Metanephros (tissue), 2 donors: ENCODE data around the gene NPTXR.

DNA sequence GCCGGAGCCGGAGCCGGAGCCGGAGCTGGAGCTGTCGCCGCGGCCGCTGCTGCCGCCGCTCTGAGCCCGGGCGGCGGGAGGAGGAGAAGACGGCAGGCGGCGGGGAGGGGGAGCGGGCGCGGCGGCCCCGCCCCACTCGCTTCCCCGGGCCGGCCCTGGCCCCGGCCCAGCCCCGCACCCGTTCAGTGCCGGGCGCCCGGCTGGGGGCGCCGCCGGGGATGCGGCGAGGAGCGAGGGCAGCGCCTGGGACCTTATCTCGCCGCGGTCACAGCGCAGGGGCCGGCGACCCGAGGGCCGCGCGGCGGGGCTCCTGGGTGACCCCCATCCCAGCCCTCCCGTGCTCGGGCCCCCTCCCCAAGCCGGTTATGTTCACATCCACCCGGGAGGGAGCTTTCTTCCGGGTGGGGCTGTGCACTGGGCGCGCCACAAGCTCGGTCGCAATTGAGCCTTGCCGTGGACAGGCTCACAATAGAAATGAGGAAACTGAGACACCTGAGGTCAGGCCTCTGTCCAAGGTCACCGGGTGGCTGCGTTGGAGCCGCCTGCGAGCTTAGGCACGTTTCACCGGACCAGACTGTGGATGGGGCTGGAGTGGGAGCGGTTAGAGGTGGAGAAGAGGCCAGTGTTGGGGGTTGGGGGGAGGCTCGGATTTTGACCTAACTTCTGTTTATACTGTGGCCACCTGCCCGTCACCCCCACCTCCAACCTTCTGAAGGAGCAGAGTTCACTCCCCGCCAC is at the start of gene NPTXR:
Gene NPTXR (minus strand): TSS at position 62 of the 738 bp plus-strand sequence.
- RAMPAGE, long total RNA, result no peak

DNA sequence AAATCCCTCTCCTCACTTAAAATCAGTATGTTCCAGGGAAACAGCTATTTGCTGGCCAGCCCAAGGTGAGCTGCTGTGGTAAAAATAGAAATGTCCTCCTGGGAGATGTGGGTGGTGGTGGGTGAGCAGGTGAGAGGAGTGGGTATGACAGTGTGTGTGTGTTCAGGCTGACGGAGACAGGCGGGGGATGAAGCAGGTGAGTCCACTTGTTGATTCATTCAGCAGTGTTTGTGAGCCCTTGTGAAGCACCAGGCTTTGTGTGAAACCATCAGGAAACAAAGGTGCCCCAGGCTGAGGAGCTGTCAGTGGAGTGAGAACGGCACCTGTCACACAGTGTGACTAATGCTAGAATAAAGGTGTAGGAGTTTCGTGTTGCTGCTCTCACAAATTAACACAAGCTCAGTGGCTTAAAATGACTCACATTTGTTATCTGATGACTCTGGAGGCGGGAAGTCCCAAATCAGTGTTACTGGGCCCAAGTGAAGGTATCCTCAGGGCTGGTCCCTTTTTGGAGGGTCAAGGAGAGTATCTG is 1.9 kb upstream of the CBX6 start:
- RAMPAGE, long total RNA, result no peak

GRCh38 chr22:38966243-38966442 is 8.7 kb downstream of the APOBEC3A start:
- RAMPAGE, long total RNA, result no peak

DNA sequence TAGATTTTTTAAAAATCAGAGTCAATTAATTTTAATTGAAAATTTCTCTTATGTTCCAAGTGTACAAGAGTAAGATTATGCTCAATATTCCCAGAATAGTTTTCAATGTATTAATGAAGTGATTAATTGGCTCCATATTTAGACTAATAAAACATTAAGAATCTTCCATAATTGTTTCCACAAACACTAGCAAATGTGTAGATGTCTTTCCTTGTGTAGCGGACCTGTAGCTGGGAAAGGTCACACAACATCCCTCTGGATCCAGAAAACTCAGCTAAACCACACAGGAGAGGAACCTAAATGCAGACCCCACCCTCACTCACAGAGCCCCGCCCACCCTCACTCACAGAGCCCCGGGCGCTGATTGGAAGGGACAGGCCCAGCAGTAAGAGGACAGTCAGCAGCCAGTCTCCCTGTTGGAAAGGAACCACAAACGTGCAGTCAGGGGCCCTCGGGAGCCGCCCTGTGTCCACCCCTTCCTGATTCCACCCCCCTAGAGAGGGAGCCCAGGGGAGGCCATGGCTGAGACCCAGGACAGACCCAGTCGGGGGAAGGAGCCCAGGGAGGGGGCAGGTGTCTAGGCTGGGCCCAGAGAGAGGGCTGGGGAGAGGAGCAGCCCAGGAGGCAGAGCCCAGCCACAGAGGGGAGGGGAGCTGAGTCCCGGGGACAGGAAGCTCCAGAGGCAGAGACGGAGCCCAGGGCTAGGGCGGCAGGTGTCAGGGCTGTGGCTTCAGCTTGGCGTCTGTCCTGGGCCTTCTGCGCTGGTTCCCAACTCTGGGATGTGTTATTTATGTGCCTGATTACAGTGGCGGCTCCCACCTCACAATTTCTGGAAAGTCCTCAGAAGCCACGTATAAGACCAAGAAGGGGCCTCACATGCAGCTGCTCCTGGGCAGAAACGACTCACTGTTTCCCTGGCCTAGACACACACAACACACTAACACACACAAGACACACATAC is 10.7 kb downstream of the APOBEC3B start:
- RAMPAGE, long total RNA, result no peak

DNA sequence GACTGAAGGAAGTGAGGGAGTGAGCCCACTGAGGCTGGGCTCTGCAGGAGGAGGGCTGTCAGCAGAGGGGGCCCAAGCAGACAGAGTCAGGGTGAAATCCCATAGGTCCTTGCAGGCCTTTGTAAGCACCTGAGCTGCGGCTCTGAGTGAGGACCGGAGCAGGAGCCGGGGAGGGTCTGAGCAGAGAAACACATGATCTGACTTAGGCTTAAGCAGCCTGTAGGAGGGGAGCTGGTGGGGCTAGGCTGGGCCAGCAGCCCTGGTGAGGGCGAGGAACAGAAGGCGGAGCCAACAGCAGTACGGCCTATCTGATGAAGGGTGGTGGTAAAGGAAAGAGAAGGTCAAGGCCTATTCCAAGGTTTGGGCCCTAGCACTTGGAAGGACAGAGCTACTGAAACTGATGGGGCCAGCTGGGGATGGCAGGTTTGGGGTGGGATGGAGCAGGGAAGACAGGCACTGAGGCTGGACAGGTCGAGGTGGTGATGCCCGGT is 27.0 kb upstream of the CBX7 start:
- RAMPAGE, long total RNA, result no peak

DNA sequence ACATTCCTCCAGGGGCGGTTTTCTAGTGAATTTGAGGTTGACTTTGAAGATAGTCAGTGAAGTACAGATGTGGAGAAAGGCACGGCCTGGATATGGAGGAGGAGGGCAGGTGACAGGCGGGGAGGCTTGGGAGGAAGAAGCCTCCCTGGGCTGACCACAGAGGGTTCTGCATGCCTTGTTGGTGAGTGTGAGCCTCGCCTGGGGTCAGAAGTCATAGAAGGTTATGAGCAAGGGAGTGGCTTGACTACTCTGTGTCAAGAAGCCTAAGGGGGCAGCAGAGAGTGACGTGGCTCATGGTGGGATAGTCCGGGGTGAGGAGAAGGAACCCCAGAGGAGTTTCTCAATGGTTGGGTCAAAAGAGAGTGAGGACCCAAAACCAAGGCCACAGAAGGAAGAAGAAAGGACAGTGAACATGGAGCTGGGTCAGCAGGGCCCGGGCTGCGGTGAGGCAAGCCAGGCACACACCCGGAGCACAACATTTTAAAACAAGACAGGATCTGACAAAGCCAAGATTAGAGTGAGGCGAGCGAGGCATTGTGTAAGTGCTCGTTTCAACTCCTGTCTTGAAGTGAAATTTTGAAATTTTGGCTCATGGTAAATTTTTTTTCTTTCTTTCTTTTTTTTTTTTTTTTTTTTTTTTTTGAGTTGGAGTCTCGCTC is 32.0 kb downstream of the PDGFB start:
- RAMPAGE, long total RNA, result no peak

DNA sequence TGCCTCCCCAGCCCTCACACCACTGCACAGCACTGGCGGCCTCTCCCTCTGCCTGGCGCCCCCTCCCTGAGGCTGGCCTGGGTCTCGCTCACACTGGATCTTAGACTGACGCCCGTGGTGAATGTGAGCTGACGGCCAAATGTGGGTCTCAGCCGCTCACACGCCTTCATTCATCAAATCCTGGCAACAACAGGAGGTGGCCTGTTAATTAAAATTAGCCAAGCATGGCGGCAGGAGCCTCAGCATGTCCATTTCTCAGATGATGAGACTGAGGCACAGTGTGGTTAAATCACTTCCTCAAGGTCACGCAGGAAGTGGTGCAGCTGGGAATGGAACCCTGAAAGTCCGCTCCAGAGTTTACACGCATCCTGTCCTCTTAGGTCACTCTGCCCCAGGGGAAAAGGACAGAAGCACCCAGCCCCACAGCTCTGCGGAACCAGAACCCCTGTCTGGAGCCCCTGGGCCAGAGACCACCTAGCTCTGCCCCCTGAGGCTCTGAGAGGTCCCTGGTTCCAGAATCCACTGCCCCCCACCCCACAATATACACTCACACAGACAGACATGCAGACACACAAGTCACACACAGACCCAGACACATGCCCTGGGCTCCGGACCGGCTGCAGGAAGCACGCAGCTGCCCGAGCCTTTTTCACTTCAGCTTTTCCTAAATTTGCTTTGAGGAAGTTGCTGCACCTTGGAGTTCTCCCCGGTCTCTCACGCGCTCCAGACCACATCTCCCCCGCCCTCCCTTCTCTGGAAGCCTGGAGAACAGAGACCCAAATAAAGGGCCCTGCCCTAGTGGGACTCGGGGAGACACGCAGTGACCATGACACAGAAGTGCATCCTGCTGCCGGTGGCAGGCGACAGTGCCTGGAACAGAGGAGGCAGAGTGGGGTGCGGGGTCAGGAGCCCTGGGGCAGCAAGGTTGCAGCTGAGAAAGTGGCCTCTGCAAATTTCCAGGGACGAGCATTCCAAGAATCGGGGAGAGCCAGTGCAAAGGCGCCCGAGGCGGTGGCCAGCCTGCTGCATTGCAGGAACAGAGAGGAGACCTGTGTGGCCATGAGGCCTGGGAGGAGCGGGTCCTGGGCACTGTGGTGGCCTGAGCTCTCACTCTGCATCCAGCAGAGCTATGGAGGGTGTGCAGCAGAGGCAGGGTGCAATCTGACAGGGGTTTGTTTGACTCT is 19.4 kb downstream of the RPL3 start:
- RAMPAGE, long total RNA, result no peak

- RAMPAGE, long total RNA, result no peak
These were observed 5.6 kb downstream of the RPL3 start for GRCh38 chr22:39313471-39314532.

- RAMPAGE, long total RNA, result no peak
These were observed 1.8 kb downstream of the SYNGR1 start for GRCh38 chr22:39351341-39352293.

DNA sequence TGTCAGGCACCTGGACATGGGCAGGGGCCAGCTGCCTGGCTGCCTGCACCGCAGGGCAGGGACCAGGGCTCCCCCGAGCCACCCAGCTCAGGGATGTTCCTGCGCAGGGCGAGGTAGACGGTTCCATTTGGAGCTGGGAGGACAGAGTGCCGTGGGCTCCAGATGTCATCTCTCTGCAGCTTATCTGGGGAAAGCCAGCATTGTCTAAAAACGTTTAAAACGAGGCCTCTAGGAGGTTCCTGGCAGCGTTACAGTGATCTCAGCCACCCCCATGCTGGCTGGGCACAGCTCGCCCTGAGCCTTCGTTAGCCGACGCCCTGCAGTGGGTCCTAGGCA is 13.9 kb downstream of the SYNGR1 start:
- RAMPAGE, long total RNA, result no peak

DNA sequence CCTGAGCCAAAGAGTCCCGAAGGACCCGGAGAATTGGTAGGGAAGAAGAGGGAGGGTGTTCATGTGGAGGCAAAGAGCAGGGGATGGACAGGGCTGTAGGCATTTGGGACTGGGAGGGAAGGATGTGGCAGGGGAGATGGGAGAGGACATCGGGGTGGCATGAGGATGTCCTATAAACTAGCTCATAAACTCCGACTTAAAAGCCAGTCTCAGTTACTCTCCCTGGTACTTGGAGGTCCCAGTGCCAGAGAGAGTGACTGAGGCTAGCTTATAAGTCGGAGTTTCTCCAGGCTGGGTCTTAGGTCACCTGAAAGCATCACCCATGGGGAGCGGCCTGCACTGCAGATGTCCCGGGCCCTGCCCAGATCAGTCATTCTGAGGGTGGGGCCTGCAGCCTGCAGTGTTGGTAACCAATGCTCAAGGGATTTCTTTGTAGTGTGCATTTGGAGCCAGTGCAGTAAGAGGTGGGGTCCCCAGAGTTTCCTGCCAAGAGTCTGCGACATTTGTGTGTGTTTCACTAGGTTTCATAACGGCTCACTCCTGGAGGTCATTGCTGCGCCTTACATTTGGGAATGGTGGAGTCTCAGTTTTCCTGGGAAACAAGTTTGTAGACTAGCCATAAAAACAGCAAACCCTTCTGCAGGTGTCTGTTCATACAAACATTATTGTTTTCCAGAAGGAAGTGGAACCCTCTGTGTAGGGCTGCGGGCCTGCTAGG is 14.8 kb downstream of the TAB1 start:
- RAMPAGE, long total RNA, result no peak

- RAMPAGE, long total RNA, result no peak
These were observed 26.6 kb upstream of the MGAT3 start for GRCh38 chr22:39430176-39430654.

DNA sequence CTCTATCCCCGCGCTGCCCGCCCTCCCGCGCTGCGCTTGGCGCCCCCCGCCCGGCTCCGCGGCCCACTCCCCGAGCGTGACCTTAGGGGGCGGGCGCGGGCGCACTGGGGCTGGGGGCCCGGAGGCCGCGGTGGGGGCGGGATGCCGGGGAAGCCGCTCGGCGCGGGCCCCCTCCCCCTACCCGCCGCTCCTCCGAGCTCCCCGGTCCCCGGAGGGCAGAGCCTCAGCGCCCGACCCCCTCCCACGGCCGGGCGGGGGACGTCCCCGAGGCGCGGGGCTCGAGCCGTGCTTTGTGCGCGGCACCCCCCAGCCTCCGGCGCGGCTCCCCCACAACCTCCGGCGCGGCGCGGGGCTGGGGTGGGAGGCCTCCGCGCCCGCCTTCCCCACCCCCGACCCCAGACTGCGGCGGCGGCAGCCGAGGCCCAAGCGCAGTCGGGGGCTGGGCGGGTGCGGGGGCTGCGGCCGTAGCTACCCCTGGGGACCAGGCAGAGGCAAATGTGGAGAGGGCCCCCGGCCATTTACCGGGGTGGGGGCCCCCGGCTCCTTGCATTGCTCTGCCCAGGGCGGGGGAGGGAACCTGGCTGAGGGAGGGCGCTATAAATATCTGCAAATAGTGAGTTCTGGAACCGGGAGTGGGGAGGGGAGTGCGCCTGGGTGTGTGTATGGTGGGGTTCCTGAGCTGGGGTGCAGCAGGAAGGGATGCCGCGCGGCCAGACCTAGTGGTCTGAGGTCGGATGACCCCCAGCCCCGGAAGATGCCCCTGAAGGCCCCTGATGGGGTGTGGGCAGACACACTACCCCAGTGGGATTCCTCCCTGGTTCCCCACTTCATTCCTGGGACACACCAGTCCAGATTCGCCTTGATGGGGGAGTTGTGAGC is 1.0 kb downstream of the MGAT3 start:
- RAMPAGE, long total RNA, result no peak

GRCh38 chr22:39458475-39459082 is 1.8 kb downstream of the MGAT3 start:
- RAMPAGE, long total RNA, result no peak

- RAMPAGE, long total RNA, result no peak
These were observed 91.3 kb downstream of the CACNA1I start for GRCh38 chr22:39661845-39662275.

- RAMPAGE, long total RNA, result no peak
These were observed 18.6 kb downstream of the ENTHD1 start for GRCh38 chr22:39874916-39875361.

DNA sequence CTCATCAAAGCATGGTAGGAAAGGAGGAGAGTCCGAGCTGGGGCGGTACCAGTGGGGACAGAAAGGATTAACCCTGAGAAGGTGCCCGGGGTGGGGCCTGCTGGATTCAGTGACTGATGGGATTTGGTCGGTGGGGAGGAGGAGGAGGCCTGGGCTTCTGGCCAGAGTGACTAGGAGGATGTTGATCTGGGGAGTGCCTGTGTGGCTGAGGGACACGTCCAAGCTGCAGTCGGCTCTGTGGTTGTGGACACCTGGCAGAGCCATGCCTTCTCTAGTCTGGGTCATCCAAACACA is 14.7 kb downstream of the FAM83F start:
- RAMPAGE, long total RNA, result no peak

GRCh38 chr22:40050098-40050661 is 55.4 kb downstream of the FAM83F start:
- RAMPAGE, long total RNA, result no peak

DNA sequence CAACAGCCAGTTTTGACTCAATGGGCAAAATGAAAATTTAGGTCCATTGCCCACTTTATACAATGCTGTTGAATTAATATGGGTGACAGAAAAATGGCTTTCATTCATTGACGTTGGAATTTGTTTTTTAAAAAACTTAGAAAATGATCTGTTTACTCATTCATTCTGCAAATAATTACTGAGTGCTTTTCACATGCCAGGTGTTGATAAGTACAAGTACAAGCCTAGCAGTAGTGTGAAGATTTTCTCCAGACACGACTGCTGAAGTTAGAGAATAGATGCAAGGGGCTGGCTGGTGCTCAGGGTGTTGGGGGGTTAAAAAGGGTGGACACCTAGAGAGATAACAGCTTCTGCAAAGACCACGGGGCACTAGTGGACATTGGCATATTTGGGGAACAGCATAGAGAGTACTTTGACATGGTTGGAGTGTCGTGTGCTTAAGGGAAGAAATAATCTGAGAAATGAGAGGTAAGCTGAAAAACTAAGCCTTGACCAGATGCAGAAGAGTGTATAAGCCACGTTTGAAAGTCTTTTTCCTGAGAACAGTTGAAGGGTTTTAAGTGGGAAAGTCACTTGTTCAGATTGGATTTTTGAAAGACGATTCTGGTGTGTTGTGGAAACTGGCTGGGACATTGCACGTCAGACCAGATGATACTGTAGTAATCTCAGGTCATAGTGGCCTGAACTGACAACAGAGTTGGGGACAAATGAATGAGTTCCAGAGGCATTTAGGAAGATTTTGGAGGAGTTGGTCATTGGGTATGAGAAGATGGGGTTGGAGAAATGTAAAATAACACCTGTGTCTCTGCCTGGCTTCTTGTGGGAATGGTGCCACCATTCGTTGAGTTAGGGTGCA is 6.5 kb downstream of the TNRC6B start:
- RAMPAGE, long total RNA, result no peak

DNA sequence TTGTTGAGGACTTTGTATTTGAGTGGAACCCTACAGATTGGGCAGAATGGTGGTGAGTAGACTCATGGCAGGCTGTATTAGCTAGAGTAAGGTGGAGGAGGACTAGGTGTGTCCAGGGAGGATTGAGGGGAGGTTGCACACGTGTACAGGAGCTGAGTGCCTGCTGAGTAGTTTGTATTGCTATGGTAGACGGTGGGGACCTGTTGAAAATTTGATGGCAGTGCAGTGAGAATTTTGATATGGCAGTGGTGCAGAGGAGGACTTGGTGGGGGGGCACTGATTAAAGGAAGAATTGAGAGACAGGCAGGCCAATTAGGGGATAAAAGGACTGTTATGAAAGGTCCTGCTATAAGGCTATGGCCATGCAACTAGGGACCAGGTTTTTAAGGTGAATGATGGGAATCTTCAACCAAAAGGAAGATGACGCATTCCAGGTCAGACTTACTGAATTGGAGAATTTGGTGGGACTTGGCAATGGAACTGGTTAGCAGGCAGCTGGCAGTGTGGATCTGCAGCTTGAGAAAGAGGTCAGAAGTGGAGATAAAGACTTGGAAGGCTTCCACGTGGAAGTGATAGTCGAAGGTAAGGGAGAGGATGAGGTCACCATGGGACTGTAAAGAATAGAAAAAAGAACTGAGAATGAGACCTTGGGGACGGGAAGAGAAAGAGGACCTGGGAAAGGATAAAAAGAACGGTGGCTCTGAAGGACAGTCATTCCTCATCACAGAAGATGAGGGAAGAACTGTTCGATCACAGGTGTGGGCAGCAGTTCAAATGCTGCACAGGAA is 8.0 kb downstream of the TNRC6B start:
- RAMPAGE, long total RNA, result no peak